ENCODE measurements around a stretch of chr6.

GRCh38 chr6:37679853-37680531 is 17.7 kb downstream of the MDGA1 start:
- PRO-cap: no peak

- PRO-cap: unidirectional peak, minus-strand start at chr6:37705590; bidirectional peak, plus-strand start at chr6:37705928, minus-strand start at chr6:37705863
Observed at GRCh38 chr6:37704962-37706200, 7.7 kb upstream of the MDGA1 start.

- PRO-cap: no peak
Observed at GRCh38 chr6:37820665-37821218, 1.2 kb downstream of the ZFAND3 start.

DNA sequence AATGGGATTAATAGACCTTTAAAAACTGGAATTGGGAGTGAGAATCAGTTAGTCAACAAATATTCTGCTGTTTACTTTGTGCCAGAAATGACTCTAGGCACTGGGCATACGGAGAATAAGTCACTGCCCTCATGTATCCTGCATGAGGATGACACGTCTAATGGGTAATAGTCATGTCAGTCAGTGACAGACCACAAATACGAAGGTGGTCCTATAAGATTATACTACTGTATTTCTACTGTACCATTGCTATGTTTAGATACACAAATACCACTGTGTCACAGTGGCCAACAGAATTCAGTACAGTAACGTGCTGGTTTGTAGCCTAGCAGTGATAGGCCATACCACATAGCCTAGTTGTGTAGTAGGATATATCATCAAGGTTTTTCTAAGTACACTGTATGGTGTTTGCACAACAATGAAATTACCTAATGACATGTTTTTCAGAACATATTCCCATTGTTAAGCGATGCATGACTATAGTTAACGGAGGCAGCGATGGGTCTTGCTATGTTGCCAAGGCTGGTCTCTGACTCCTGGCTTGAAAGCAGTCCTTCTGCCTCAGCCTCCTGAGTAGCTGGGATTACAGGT is 30.9 kb downstream of the ZFAND3 start:
- PRO-cap: no peak

- PRO-cap: no peak
Observed at GRCh38 chr6:37931276-37932206, 112.0 kb downstream of the ZFAND3 start.

GRCh38 chr6:38137071-38137994 is 317.8 kb downstream of the ZFAND3 start:
- PRO-cap: no peak

GRCh38 chr6:38148313-38148743 is 328.8 kb downstream of the ZFAND3 start:
- PRO-cap: no peak

- PRO-cap: no peak
Observed at GRCh38 chr6:38154998-38155661, 335.6 kb downstream of the ZFAND3 start.

GRCh38 chr6:38172741-38173161 is 353.2 kb downstream of the ZFAND3 start:
- PRO-cap: no peak

GRCh38 chr6:38571961-38572524 is 67.7 kb downstream of the BTBD9 start:
- PRO-cap: no peak

DNA sequence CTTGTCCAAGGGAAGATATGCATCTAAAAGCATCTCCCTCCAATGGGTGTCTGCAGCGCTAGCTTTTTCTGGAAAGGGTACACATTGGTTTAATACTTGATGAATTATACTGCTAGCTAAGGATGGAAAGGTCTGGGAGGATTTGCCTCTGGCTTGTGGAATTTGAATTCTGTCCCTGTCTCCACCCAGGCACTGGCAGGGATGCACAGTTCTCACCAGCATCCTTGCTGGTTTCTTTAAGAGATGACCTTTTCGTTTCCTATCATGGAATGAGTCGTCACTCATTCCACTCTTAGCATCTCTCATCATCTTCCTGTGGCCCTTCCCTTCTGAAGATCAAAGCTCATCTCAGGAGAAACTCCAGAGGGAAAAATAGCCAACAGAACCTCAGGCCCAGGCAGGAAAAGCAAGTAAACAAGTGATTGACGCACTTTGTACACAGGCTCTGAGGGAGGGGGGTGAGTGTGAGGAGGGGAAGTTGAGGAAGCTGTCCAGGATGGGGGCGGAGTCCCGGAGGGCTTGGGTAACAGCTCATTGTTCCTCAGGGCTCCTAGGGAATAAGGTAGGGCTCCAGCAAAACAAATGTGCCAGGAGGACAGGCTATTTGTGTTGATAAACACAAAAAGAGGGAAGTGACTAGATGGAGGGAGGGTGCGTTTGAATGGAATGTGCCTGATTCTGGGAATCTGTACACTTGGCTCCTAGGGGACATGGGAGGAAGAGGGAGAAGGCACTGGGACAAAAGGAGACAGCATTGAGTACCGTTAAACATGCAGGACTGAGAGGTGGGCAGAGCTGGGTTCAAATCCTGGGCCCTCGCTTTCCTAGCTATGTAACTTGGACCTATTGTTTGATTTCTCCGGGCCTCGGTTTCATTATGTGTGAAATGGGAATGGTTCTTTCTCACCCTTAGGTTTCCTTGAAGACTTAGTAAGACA is 25.8 kb upstream of the SAYSD1 start:
- PRO-cap: no peak

GRCh38 chr6:39187337-39188352 is 41.6 kb downstream of the KCNK5 start:
- PRO-cap: no peak

- PRO-cap: no peak
Observed at GRCh38 chr6:39280119-39280866, 33.9 kb downstream of the KCNK17 start.

GRCh38 chr6:39849420-39849867 is 57.3 kb downstream of the DAAM2 start:
- PRO-cap: no peak

GRCh38 chr6:40349074-40349552 is 238.1 kb downstream of the LRFN2 start:
- PRO-cap: no peak

DNA sequence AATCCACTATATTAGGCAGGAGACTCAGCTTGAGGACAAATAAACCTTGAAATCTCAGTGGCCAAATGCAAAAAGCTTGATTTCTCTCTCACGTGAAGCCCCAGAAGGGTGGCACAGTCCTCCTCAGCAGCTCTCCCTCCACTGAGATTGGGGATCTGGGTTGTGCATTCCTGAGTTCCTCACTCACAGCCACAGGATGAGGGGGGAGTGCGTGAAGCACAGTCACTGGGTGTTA is 192.1 kb upstream of the LRFN2 start:
- PRO-cap: no peak

- PRO-cap: no peak
Observed at GRCh38 chr6:41003944-41004213, 35.1 kb downstream of the UNC5CL start.

- PRO-cap: no peak
Observed at GRCh38 chr6:41041157-41041594, 1.1 kb upstream of the TSPO2 start.

- PRO-cap: no peak
Observed at GRCh38 chr6:41046049-41046530, 3.8 kb downstream of the TSPO2 start.

GRCh38 chr6:41049446-41049915 is 3.5 kb upstream of the APOBEC2 start:
- PRO-cap: unidirectional peak, plus-strand start at chr6:41049810

Data from right cardiac atrium (tissue), 1 donor.